Peritoneum (tissue), 1 donor: ENCODE measurements around a stretch of chr20.

DNA sequence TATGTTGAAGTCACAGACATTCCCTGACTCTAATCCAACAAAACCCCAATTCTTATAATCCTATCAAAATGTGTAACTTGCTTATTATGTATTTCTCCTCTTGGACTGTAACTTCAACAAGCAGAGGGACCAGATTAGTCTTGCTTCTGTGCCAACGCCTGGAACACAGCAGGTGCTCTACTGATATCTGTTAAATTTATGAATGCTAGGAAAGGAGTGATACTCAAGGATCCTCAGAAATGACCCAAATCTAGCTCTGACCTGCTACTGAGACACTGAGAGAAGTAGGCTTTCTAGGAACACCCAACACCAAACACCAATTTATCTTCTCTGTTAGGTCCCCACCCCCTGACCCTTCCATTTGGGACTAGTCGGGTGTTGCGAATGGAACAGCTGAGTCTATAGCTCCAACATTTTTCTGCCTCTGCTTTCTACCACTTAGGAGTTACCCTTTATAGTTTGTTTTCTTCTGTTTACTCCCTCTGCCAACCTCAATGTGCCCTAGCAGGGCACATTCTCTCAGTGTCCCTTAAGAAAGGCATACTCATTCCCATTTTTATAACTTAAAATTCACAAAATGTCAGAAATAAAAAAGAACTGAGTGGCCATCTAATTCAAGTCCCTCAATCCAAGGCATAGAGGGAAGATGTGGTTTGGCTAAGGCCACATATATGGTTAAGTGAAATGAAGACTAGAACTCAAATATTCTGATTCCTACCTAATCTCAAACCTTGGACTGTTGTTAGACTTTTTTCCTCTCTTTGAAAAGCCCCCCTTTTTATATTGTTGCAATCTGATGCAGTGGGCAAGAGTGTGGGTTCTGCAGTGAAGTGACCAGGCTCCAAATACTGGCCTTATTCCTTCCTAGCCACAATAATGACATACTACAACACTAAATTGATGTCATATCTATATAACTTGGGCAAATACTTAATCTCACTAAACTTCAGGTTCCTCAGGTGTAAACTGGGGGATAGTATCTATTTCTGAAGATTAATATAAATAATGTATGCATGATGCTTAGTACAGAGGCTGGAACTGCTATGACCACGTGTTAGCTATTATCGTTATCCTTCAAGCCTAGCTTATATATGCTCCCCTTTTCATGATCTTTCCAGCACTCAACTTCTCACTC, 23.8 kb downstream of the CPNE1 start:
- PRO-cap: no peak

- PRO-cap: no peak
Measured at GRCh38 chr20:35704083-35704491, 4.9 kb downstream of the ROMO1 start.

GRCh38 chr20:36046094-36046958, 77.9 kb downstream of the CNBD2 start:
- PRO-cap: no peak

DNA sequence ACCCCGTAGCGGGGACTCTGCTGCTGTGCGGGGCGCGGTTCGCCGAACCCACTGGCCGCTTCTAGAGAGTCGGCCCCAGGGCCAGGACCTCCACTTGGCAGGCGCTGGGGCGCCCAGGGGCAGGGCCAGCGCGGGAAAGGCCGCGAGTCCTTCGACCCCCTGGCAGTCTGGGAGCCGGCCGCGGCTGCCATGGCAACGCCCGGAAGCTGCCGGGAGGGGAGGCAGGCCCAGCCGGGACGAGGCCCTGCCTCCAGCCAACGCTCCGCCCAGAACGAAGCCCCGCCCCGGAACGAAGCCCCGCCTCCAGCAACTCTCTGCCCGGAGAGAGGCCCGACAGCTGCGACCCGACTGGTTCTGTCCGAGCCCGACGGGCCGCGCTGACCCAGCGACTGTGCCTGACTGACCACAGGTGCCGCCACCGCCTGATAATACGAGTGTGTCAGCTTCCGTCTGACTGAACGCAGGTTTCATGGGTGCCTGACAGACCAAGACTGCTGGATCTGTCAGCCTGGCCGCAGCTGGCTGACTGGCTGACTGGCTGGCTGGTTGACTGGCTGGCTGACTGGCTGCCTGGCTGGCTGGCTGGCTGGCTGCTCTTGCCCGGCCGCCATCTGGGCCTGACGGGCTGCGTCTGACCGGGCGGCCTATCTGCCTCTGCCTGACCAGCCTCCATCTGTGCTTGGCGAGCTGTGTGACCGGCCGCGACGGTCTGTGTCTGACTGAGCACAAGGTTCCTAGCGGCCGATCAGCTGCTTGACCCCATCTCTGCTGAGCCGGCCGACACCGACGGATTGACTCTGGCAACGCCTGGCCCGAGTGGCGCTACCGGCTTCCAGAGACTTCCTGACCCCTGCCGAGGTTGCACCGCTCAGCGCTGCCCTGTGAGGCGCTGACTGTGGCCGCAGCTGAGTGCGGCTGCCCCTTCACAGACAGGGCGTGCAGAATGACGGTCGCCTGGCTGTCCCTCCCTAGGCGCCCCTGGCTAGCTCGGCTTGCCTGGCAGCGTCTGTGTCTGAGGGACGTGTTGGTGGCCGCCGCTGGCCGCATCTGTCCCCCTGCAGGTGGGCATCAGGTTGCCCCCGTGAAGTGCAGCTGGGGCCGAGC, 89.7 kb upstream of the EPB41L1 start:
- PRO-cap: bidirectional peak, plus-strand start at position 309 of the sequence, minus-strand start at position 191 of the sequence

GRCh38 chr20:36085228-36085599, 69.3 kb upstream of the EPB41L1 start:
- PRO-cap: no peak

DNA sequence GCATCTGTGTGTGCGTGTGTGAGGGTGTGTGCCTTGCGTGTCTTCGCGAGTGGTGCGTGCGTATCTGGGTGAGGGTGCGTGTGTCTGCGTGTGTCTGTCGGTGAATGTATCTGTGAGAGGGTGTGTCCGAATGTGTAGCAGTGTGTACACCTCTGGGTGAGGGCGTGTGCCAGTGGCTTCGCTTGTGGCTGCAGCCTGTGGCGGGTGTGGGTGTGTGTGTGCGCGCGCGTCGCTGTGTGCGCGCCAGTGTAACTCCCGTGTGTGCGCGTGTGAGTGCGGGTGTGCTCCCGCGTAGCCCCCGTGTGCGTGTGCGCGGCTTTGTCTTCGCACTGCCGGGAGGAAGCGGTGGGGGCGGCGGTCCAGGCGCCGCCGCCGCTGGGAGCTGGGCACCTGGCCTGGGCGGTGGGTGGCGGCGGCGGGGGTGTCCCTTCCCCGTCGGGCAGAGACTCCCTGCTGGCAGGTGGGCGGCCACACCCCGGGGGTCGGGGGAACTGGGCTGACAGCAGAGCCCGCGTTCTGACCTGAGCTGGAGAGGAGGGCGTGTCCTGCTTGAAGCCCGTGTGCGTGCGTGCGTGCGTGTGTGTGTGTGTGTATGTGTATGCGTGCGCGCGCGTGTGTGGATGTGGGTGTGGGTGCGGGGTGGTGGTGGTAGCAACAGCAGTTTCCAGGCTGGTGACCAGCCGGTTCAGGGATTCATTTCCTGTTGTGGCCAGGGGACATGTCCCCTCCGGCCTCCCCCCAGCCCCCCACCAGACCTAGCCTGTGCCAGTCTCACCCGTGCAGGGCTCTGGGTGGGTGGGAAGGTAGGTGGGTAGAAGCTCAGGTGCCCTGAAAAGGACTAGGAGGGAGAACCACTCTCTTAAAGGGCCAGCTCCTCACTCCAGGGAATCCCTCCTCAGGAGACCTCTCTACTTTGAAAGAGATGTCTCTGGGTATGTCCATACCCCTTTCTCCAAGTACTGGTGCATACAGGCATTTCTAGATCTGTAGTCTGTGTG, 61.1 kb upstream of the EPB41L1 start:
- PRO-cap: no peak

DNA sequence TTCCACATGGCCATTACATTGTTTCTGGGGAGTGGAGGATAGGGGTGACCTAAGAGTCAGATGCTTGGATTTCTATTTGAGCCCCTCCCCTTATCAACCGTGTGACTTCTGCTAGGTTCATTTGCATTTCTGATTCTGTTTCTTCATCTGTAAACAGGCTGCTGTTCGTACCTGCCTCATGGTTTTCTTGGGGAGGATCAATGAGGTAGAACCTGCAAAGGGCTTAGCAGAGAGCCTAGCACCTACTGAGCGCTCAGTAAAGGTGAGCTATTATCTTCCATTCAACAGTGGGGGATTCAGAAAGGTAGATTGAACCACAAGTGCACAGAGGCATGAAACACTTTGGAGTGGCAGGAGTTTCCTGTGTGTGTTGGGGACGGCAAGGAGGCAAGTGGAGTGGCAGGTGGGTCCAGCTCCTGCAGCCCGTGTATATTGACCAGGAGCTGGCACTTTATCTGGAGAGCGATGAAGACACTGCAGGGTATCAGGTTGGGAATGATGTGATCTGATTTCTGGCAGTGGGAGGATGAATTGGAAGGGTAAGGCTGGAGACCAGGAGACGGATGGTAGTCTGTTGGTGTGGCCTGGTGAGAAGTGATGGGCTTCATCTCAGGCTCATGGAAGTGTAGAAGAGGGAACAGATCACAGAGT, 29.1 kb upstream of the EPB41L1 start:
- PRO-cap: no peak

DNA sequence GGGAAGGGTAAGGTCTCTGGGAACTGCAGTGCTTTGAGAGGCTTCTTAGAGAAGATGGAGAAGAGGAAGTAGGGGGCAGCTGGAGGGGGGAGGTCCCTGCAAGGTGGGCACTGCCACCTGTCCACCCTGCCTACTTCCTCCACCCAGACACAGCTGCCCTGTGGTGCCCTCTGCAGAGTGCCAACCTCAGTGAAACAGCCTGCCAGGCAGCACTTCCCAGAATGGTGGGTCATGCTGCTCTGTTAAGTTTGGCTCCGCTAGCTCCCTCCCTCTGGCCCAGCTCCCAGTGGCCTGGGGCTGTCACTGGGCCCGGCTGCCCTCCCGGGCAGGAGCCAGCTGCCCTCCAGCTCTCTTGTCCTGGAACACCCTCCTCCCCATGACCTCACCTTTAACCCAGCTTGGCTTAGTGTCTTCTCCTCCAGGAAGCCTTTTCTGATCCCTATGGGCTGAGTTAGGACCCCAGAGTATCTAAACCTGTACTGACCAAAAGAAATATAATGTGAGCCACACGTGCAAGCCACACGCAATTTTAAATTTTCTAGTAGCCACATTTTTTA, 5.0 kb upstream of the EPB41L1 start:
- PRO-cap: no peak

DNA sequence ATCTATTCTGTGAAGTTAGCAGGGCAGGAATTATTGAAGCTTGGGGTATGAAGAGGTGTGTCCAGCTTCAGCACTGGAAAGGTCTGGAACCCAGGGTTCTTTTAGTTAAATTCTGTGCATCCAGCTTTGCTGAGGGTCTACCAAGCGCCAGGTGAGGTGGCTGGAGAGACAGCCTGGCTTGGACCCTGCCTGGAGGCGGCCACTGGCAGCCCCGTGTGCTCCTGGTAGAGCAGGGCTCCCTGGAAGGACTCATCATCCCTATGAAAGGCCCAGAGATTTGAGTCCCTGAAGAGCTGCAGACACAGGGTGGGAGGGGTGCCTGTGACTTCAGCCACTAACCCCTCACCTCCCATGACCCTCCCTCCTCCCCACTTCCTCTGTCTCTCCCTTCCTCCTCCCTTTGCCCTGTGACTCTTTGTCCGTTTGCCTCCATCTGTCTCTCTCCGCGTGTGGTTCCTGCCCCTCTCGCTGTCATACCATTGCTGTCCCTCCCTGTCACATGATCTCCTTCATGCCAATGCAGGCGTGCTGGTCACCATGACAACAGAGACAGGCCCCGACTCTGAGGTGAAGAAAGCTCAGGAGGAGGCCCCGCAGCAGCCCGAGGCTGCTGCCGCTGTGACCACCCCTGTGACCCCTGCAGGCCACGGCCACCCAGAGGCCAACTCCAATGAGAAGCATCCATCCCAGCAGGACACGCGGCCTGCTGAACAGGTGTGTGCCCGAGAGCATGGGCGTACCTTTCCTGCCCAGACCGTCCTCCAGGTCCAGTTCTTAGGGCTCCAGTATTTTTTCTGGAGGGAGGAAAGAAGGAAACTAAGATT, 18.9 kb downstream of the EPB41L1 start:
- PRO-cap: no peak

GRCh38 chr20:36336777-36336976, 30.5 kb downstream of the DLGAP4 start:
- PRO-cap: no peak

DNA sequence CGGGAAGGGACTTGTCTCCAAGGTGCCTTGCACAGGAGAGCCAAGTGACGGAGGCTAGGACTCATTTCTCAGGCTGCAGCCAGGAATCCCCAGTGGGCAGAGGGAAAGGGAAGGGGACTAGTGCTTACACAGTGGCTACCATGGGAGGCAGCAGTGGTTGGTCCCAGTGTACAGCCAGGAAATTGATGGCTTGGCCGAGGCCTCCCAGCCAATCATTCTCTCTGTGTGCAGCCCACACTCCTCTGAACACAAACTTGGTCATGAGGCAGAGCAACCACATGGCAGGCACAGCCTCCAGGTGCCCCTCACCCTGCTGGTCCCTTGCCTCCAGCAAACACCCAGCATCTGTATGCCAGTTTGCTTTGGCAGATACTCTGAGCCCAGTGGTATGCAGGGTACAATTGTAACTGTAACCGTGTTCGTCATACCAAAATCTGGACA, 73.0 kb upstream of the MYL9 start:
- PRO-cap: no peak

GRCh38 chr20:36478807-36479771, 62.2 kb upstream of the MYL9 start:
- PRO-cap: no peak

DNA sequence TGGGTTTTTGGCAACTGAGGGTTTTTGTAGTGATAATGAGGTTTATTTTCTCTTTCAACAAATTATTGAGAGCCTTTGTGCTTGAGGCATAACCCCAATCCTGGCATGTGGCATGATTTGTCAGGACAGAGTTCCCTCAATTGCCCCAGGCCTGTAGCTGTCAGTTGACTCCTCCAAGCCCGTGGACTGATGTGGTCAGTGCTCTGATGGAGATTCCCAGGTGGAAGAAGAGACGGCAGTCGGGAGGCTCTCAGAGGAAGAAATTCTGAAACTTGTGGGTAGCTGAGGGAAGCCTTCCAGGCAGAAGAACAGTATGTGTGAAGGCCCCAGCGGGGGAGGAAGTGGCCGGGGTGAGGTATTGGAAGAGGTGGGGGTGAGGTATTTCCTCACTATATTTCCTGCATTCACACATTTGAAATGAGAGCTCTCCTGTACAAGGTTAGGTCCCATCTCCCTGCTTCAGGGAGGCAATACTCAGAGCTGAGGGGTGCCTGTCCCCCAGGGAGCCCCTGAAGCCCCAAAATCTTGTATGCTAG, 49.5 kb upstream of the MYL9 start:
- PRO-cap: no peak

- PRO-cap: no peak
Measured at GRCh38 chr20:36570669-36570956, 2.8 kb upstream of the TGIF2 start.

GRCh38 chr20:36574186-36574456, 724 bp downstream of the TGIF2 start:
- PRO-cap: no peak

- PRO-cap: no peak
Measured at GRCh38 chr20:36676756-36677092, 30.7 kb upstream of the SLA2 start.

GRCh38 chr20:36845650-36846428, 17.5 kb downstream of the SOGA1 start:
- PRO-cap: no peak

GRCh38 chr20:36888953-36889711, 13.2 kb downstream of the TLDC2 start:
- PRO-cap: no peak

GRCh38 chr20:36950524-36950979, 956 bp downstream of the SAMHD1 start:
- PRO-cap: no peak

- PRO-cap: no peak
Measured at GRCh38 chr20:37044032-37044419, 51.8 kb downstream of the RBL1 start.